PC-3 (cell line): Measurements from ENCODE around the genes HYOU1 and H2AX.

DNA sequence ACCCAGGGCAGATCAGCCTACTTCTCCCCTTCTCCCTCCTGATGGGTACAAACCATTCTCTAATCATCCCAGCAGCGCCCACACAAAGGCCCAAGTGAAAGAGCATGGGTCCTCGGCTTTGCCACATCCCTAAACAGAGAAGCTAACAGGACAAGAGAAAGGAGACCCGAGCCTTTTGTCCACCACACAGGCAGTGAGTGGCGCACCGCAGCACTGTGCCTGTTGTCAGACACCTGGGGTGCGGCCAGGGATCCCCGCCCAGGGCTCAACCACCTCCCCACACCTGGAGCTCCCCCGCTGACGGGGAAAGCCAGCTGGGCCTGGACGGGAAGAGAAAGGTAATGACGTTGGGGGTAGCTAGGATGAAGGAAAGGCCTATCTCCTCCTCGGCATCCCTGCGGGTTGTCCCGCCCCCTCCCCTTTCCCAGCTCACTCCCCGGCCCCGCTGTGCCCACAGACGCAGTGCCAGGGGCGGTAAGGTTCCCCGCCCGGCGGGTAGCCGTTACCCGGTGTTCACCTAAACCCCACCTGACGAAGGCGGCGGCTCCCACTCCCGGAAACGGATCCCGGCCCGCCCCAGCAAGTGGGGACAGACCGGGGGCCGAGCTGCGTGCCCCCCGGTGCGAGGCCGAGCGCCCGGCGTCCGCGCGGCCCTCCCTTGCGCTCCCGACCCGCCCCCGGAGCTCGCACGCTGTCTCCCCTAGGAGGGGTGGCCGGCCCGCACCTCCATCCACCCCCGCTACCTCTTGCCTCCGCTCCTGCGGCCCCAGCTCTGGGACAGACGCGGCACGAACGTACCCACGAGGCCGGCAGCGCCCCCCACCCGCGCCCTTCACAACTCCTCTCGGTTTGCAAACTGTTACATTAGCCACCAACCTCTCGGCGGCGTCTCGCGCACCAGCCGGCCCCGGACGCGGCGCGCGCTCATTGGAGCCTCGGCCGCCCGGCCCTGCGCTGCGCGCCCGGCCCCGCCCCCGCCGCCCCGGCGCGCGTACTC is at the start of gene HYOU1:
TSS of gene HYOU1 (minus strand) at position 929 of the 997 bp plus-strand sequence.
- RAMPAGE, long total RNA = no peak

DNA sequence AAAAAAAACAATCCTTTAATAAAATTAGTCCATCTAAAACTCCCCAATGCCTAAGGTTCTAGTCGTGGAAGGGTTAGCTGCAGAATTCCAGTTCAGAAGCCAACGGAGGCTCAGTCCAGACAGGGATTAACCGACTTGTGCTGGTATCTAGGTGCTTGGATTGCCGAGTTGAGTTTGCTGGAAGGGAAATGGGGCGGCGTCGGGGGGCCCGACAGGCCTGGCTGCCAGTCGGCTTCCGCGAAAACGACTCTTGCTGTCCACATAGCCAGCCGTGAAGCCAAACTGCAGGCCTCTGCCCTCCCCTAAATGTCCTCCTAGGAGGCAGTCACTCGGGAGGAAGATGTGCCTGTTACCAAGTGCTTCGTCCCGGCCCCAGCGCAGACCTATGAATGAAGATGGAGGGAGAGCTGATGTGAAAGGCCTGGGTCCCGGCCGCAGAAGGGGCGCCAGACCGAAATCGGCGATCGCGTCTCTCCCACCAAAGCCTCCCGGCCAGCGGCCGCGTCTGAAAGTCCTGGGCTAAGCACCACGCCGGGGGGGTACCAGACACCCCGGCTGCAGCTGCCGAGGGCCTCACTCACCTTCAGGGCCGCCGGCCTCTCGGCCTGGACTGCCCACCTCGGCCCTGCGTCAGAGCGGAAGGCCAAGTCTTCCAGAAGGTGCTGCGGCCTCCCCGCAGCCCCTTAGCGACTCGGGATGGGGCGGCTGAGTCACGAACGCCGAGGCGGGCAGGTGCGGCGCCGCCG is 1.2 kb downstream of the H2AX start:
- RAMPAGE, long total RNA = no peak

DNA sequence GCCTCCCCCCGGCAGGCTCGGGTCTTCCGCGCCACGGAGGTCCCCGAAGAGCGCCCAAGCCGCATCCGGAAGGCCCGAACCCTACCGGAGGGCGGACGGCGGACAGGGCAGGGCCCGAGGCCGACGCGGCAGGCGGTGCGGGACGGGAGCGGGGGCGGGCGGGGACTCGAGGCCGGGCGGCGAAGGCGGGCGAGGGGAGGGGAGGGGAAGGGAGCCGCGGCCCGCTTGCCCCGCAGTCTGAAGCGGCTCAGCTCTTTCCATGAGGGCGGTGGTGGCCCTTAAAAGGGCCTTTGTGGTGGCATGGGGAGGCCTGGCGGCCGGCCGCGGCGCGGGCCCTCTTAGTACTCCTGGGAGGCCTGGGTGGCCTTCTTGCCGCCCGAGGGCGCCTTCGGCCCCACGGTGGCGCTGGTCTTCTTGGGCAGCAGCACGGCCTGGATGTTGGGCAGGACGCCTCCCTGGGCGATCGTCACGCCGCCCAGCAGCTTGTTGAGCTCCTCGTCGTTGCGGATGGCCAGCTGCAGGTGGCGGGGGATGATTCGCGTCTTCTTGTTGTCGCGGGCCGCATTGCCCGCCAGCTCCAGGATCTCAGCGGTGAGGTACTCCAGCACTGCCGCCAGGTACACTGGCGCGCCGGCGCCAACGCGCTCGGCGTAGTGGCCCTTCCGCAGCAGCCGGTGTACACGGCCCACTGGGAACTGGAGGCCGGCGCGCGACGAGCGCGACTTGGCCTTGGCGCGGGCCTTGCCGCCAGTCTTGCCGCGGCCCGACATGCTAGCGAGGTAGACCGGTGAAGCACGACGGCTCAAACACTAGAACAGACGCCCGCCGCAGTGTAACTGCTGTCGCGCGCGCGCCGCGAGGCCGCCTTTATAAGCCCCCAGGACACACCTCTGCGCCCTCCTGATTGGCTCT is at the start of gene H2AX:
TSS of gene H2AX (minus strand) at position 841 of the 912 bp plus-strand sequence.
- RAMPAGE, long total RNA = no peak

DNA sequence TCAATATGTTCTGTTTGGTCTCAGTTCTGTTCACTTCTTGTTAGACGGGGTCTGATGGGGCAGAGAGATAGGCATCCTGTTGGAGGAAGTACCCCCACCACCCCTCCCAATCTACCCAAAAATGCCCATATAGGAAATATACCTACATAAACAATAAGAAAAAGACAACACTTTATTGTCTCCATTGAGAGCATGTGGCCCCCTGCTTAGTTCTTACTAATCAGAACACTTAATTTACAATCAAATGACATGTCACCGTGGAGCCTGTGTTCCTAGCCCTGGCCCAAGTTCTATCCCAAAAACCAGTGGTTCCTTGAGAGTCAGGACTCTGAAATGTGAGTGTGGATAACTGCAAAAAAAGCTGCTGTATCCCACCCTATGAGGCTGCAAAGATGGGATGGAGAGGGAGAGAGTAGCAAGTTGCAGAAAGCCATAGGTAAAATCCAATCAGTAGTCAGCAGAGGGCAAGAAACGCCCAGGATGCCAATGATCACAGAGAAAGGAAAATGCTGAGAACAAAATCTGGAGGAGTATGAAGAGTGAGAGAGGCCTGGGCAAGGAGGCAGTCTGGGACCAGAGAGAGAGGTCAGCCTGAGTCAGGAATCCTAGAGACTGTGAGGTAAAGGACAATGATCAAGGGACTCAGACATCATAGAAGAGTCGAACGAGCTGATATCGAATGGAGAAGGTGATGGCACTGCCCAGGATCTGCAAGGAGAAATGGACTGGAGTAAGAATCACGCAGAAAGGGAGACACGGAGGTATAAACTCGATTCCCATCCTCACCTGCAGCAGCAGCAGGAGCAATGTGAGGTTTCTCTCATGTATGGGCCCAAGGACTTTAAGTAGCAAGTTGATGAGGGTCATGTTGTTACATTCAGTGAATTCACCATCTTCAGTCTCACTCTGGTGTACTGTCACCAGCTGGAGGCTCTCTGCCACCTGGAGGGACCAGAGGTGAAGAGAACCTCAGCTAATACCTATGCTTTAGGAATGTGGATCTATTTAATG is 1.4 kb upstream of the H2AX start:
- RAMPAGE, long total RNA = no peak

DNA sequence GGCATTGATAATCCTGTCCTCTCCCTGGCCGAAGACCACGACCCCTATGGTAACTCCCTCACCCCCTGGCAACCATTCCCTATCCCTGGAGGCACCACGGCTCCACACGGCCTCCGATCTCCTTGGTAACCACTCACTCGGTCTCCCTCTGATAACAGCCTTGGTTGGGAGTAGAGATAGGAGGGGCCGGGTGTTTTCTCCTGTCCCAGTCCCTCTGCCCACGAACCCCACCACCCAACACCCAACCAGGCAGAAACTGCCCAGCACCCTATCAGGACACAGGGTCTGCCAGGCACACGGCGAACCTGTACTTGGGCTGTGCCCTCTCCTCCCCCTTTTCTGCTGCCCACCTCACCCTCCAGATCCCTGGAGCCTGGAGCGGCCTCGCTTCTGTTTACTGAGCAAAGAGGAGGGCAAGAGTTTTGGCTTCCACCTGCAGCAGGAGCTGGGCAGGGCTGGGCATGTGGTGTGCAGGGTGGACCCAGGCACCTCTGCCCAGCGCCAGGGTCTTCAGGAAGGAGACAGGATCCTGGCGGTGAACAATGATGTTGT is 918 bp downstream of the NHERF4 start:
- RAMPAGE, long total RNA = no peak

- RAMPAGE, long total RNA = no peak
Observed at GRCh38 chr11:119335414-119336356, 1.4 kb downstream of the RNF26 start.

DNA sequence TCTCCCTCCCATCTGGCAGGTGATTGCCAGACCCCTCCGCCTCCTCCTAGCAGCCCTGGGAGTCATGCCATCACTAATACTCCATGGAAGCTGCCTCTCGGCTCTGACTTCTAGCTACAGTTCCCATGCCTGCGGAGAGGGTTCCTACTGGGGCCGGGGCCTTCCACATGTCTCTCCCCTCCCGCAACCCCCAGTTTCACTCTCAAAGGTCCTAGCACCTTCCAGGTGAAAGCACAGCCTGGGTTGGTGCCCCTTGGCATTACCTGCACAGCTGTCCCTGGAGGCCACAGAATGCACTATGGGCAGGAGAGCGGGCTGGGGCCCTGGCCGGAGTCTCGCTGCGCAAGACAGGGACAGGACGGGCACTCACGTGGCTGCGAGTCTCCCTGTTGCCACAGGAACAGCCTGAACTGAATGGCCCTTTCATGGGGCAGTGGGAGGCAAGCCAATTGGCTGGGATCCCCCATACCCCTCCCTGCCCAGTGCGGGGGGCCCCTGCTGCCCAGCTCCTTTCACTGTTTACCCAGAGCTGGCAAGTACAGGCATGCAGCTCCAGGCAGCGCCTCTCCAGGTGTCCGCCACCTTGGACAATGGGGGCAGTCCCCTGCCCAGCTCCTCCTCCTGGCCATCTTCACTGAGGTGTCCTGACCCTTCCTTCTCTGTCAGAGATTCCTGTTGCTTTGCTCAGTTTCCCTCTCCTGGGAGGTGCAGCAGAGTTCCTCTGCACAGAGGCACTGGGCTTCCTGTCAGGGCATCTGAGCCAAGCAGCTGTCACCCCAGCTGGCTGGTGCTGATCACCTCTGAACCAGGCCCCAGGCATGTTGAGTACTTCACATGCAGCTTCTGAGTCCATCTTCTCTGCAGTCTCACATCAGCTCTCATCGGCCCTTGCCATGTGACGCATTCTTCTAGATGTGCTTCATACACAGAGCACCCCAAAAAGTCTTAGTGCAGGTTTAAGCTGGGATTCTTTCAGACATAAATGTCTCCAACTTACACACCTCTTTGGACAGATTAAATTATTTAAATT is 5.2 kb downstream of the USP2 start:
- RAMPAGE, long total RNA = no peak

- RAMPAGE, long total RNA = no peak
Observed at GRCh38 chr11:119722016-119722455, 7.0 kb downstream of the NECTIN1 start.

GRCh38 chr11:119740126-119740411 is 11.1 kb upstream of the NECTIN1 start:
- RAMPAGE, long total RNA = no peak

- RAMPAGE, long total RNA = no peak
Observed at GRCh38 chr11:119845826-119846069, 116.7 kb upstream of the NECTIN1 start.

GRCh38 chr11:120091737-120092287 is 46.1 kb downstream of the TRIM29 start:
- RAMPAGE, long total RNA = no peak

DNA sequence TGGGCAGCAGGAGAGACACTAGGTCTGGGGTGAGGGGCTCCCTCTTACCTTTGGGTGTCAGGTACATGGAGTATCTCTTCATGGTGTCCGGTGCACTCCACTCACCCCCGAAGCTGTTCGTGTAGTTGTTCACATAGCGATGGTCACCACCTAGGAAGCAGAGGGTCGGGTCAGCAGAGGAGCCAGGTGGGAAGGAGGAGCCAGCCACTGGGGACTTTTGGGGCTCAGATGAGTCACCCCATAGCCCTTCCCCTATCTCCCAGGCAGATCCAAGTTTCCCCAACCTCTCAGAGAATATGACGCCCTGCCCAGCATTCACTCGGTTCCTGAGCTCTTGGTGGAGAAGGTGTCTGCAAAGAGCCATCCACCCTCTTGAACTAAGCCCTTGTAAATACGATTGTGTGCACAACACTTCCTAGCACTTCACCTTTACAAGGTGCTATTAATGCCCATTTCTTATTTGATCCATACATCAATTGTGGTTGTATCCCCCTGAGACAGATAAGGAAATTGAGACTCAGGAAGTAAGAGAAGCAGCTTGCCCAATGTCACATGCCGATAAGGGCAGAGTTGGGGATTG is 14.9 kb downstream of the TRIM29 start:
- RAMPAGE, long total RNA = no peak

GRCh38 chr11:120132141-120132781 is 5.7 kb downstream of the TRIM29 start:
- RAMPAGE, long total RNA = no peak

GRCh38 chr11:120182766-120183227 is 28.0 kb upstream of the OAF start:
- RAMPAGE, long total RNA = no peak

GRCh38 chr11:120221542-120222240 is 10.9 kb downstream of the OAF start:
- RAMPAGE, long total RNA = no peak

DNA sequence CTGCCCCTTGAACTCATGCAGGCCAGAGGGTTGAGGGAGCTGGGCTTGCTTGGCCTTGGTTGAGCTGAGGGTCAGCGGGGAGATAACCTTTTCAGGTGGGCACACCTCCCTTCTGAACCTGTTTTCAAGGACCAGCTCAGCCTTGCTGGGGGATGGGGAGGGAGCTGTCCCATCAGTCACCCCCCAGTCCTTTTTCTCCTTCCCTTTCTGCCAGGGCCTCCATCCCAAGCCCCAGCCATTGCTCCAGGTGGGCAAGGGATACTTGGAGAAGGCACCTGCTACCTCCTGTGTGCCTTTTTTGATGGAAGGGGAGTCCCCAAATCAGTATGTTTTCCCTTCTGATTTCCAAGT is 9.1 kb upstream of the POU2F3 start:
- RAMPAGE, long total RNA = no peak

GRCh38 chr11:120236502-120236876 is 3.5 kb upstream of the POU2F3 start:
- RAMPAGE, long total RNA = no peak

- RAMPAGE, long total RNA = no peak
Observed at GRCh38 chr11:120255306-120256094, 15.6 kb downstream of the POU2F3 start.

DNA sequence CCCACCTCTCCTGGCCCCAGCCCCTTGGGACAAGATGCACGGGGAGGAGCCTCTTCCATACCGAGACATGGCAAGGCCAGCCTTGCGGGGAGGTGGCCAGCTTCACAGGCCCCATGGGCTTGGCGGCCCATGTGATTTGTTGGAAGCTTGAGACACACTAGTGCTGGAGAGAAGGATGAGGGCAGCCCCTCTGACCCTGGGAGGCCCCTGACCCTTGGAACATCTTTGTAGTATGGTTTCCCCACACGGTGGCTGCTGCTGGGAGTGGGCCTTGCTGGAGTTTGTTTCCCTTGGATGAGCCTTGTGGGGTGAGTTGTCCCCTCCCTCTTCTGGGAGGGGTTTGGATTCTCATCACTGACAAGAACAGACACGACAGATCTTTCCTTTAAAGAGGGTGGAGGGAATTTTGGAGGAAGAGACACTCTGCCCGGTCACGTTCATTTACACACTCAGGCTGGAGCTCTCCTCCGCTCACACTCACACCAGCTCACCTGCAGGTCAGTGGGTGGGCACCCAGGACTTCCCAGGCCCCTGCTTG is 31.6 kb downstream of the POU2F3 start:
- RAMPAGE, long total RNA = no peak

DNA sequence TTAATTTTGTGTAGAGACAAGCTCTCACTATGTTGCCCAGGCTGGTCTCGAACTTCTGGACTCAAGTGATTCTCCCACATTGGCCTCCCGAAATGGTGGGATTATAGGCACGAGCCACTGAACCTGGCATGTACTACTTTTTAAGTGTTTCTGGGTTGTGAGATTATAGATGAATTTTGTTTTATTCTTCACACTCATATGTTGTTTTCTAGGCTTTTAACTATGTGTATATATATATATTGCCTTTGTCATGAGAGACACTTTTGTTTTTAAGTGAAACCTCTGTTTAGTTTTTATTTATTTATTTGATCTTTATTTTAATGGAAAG is 28.7 kb downstream of the ARHGEF12 start:
- RAMPAGE, long total RNA = no peak